ENCODE data around the genes CXADR, BTG3 and MRPL39.

- RRBS: no CpG with 5 or more reads among the region's 3 CpGs
These were observed 511.3 kb downstream of the USP25 start for GRCh38 chr21:16241047-16241568.

DNA sequence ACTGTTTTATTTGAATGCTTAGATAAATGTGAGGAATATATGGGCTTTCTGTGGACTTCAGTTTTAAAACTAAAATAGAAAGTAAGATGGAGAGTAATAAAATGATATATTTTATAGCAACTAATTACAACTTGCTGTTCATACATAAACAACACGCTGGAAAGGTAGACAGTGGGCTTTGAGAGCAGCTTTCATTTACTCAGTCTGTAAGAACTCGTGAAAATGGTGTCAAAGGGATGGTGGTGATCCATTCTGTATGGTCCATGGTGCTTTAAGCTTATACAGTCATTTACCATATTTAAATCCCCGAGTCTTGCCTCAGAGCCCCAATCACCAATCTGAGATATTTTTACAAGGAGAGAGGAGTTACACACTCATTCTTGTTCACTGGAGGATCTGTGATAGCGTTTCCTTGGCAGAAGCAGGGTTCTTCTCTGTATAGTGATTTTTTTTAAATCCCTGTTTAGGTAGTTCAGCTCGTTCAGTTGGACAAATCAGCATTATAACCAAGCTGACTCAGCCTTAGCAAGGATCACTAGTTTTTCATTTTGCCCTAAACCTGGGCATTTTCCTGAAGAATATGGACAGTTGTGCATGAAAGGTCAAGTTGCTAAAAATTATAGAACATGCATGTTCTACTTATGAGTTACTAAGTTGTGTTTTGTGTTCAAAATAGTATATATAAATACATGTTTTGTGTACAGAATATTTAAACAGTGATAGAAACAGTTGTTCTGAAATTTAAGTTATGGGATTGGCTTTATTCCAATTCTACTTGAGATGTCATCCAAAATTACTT lies 694.6 kb downstream of the USP25 start:
- RRBS: no CpG with 5 or more reads among the region's 5 CpGs

DNA sequence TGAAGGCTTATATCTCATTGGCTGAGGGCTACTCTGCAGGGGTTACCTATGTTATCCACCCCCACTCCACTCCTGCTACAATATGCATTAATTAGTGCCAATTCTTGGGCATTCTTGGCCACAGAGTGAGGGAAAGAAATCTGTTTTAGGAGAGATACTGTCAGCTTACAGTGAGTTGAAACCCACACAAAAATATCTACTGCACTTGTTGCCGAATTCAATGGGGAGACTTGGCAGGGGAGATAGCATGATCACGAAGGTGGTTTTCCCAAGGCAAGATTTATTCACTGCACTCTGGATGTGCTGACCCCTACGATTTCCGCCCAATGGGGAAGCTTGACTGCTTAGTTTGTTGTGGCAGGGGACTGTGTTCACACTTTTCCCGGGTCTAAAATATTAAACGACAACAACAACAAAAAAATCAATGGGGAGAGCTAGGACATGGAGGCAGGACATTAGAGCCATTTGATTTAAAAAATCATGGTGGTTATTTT lies 794.0 kb upstream of the CXADR start:
- RRBS: no CpG with 5 or more reads among the region's 6 CpGs

DNA sequence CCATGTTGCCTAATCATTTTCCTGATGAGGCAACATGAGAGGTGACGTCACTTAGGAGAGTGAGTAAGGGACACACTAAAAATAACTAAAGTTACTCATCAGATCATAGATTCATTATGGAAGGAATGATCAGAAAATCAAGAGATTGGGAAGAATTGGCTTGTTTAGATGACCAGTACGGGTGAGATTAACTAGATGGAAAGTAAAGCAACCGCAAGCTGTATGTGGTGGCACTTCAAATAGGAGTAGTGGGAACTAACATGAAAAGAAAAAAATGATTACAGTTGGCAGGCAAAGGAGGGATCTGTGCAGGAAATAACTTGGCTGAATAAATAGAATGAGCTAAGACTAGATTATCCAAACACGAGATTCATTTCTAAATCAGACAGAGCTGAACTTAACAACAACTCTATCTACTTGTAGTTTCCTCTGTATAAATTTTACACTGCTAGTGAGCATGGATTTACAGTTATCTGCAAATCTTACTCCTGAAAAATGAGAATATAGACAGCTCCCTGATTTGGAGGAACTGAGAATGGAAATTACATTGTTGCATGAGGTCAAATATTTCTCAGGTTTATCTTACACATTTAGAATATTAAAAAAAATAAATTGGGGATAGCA lies 61.3 kb upstream of the CXADR start:
- RRBS: no CpG with 5 or more reads among the region's 4 CpGs

DNA sequence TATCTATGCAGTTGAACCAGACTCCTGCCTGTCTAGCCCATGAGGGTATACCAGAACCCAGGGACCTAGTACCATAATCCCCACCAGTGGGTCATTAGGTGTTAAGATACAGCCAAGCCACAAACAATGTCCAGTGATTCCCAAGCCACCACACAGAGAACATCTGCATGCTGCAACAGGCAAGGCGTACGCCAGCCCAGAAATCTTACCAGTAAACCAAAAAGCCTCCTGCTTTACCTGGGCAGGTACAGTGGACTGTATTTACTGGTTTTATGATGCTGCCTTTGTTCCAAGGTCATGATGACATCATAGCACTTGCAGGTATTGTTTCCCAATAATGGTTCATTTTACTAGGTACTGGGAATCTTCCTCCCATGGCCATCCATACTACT lies 20.1 kb upstream of the CXADR start:
- RRBS: no CpG with 5 or more reads among the region's 2 CpGs

DNA sequence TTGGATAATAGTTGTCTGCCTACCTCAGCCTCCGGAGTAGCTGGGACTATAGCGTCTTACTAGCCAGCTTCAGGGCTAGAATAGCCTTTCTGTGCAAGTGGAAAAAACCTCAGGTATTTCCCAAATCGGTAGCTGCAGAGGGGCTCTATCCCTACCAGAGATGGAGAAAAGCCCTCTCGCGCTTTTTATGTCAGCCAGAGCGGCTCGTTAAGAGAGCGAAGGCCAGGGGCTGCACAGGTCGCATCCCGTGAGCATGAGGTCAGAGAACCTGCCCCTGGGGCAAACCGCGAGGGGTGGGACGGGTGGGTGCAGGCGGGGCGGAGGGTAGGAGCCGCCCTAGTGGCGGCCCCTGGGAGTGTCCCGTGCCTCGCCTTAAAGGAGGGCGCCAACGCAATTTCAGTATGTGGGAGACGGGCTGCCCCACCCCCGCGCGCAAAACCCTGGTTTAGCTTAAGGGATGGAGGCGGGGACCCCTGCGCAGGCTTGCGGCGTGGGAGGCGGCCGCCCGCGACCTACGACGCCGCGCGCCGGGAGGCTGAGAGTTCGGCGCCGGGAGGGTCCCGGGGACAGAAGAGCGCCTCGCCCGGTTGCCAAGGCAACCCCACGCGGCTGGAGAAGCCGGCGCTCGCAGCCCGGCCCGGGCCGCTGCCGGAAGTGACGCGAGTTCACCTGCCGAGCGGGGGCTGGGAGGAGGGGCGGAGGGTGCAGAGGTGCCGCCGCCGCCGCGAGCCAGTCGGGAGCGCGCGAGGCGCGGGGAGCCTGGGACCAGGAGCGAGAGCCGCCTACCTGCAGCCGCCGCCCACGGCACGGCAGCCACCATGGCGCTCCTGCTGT lies at the start of gene CXADR:
CXADR (plus strand) TSS at position 732 of the 834 bp plus-strand sequence.
- RRBS: 58% methylated on average over 3 of the region's 78 CpGs

- RRBS: no CpG with 5 or more reads among the region's 1 CpG
These were observed 9.9 kb downstream of the CXADR start for GRCh38 chr21:17522781-17523102.

- RRBS: 23% methylated on average over 53 of the region's 117 CpGs
These were observed at the start of gene BTG3 for GRCh38 chr21:17612397-17613209. TSS of gene BTG3 (minus strand) at chr21:17612901.

- RRBS: no CpG with 5 or more reads among the region's 16 CpGs
These were observed 424 bp upstream of the BTG3 start for GRCh38 chr21:17613210-17613440.

GRCh38 chr21:17775318-17775672 lies 43.9 kb downstream of the C21orf91 start:
- RRBS: no CpG with 5 or more reads among the region's 7 CpGs

GRCh38 chr21:17808388-17808833 lies 10.7 kb downstream of the C21orf91 start:
- RRBS: no CpG with 5 or more reads among the region's 1 CpG

DNA sequence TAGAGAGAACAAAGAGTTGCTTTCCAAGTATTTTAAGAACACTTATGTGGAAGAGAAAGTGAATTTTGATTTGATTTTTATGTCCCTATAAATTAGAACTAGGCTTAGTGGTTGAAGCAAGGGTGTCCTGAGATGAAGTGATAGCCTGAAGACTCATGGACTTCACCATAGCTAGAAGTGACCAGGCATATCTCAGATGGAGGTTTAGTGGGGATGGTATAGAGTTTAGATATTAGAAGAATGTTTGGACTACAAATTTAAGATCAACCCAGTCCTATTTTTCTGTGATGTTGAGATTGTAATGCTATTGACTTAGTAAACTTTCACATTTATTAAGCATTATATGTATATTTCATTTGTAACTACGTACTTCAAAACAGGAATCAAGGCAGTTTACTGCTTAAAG lies 250.9 kb upstream of the TMPRSS15 start:
- RRBS: no CpG with 5 or more reads among the region's 1 CpG

- RRBS: no CpG with 5 or more reads among the region's 18 CpGs
These were observed 356.6 kb upstream of the TMPRSS15 start for GRCh38 chr21:18759992-18760749.

DNA sequence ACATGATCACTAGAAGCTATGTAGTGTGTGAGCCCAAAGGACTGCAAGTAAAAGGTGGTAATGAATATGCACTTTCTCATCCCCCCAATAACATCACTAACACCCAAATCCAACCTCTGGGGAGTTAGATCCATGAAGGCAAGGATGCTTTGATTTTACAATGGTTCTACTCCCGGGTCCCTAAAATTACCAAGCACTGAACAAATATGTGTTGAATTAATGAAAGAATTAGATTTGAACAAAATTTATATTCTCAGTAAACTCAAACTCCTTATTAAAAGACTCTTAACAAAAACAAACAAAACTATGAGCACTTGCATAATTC lies 900.2 kb upstream of the TMPRSS15 start:
- RRBS: no CpG with 5 or more reads among the region's 1 CpG

GRCh38 chr21:23886835-23887269 lies 1720.4 kb downstream of the MRPL39 start:
- RRBS: no CpG with 5 or more reads among the region's 10 CpGs

DNA sequence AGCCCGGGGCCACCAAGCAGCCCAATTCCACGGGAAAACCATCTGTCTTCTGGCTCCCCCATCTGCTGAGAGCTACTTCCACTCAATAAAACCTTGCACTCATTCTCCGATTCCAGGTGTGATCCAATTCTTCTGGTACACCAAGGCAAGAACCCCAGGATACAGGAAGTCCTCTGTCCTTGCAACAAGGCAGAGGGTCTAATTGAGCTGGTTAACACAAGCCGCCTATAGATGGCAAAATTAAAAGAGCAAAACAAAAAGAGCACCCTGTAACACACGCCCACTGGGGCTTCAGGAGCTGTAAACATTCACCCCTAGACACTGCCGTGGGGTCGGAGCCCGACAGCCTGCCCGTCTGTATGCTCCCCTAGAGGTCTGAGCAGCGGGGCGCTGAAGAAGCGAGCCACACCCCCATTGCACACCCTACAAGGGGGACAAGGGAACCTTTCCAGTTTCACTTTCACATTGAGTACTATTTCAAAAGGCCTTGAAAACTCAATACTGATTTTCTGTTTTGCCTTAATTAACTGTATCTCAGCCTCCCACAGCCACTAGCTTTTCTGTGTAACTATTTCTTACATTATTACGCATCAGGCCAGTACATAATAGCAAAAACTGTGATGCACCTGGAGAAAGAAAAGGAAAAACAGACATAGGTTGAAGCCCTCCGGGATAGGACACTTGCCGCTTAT lies 1719.7 kb downstream of the MRPL39 start:
- RRBS: no CpG with 5 or more reads among the region's 15 CpGs

GRCh38 chr21:23968612-23969392 lies 1638.5 kb downstream of the MRPL39 start:
- RRBS: no CpG with 5 or more reads among the region's 11 CpGs

DNA sequence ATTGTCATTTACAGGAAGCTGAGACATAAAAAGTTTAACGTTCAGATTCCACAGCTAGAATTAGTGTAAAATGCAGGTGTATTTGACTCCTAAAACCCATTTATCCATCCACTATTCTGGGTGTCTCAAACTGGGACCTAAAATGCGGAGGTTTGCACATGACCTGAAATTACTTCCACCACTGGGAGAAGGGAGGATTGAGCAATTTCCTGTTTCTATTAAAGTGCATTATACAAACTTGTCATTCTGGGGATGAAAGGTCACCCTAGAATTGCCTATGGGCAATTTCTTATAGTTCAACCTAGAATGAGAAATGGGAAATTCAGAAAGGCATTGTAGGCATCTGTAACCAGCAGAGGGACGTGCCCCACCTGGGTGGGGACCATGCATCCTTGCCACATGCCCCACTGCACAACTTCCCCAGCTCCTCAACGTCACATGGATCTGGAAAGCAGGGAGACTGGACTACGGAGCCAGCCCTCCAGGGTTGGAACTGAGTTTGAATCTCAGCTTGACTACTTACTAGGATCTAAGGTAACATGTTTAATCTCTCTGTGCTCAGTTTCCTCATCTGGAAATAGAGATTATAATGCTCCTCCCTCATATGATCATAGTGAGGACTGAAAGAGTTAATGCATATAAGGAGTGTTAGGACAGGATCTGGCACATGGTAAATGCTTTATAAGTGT lies 47.0 kb downstream of the MRPL39 start:
- RRBS: no CpG with 5 or more reads among the region's 5 CpGs

GRCh38 chr21:25606984-25608119 lies at the start of gene MRPL39:
TSS of gene MRPL39 (minus strand) at chr21:25607481.
- RRBS: 2% methylated on average over 25 of the region's 78 CpGs

DNA sequence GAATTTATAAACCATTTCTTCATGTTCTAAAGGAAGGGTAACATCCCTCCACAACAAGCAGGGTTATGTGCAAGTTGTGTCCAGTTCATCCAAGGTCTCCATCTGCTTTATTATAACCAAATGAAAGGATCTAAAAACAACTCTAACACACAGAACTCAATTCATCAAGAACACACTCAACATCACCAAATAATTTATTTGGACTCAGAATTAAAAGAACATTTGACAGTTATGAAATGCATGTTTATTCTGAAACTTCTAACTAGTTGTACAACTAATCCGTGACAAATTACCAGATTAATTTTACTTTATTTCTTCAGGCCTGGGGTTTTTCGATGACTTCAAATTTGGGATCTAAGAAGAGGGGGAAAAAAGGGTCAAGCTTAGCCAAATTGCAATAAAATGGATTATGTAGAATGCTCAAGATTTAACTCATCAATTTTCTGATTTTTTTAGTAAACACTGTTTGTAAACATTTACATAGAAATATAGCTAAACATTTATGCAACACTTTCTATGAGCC lies 10.3 kb downstream of the ATP5PF start:
- RRBS: no CpG with 5 or more reads among the region's 2 CpGs

Measured in NB4 (cell line).